Panc1 (cell line): ENCODE measurements around a stretch of chr16.

DNA sequence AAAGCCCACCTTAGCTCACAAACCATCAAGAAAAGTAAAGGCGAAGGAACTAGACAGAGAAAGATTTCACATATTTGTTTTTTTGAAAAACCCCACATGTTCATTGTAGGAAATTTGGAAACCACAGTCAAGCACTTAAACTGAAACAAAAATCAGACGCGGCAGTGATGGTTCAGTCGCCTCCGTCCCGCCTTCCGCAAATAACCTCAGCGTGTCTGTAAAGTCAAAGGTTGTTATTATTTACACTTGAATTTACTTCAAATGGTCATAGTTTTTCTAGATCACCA is 144.5 kb upstream of the FOXF1 start:
- RRBS, 2 experiments: no CpG with 5 or more reads among the region's 8 CpGs

DNA sequence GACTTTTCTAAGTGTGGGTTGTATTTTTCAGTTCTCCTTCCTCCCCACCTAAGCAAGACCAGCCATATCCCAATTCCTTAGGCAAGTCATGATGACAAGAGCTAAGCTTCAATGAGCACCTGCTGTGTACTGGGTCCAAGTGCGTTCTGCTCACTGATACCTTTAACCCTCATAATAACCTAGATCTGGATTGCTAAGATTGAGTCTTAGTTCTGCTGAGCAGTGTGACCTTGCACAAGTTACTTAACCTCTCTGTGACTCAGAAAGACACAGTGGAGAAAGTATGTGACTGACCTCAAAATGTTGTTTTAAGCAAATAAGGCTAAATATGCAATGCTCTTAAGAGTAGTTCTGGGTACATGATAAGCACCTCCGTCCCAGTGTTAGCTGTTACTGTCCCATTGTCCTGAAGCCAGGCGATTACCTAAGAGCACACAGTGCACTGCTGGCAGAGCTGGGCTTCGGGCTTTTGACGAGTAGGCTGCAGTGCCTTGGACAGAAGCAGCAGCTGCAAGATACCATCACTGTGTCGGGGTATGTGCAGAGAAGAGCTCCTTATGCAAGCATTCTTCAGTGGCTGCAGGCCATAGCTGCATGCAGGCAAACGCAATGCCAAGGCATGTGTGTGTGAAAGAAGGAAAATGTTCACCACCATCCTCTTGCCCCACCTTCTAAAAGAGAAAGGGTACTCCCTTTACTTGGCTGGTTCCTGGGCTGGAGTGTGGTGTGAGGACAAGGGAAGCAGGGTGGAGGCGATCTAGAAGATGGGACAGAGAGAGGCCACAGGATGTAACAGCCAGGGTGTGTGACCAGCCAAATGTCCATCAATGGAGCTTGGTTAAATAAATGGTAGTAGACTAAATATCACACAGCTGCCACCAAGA is 32.6 kb upstream of the FOXF1 start:
- RRBS, 2 experiments: no CpG with 5 or more reads among the region's 8 CpGs

DNA sequence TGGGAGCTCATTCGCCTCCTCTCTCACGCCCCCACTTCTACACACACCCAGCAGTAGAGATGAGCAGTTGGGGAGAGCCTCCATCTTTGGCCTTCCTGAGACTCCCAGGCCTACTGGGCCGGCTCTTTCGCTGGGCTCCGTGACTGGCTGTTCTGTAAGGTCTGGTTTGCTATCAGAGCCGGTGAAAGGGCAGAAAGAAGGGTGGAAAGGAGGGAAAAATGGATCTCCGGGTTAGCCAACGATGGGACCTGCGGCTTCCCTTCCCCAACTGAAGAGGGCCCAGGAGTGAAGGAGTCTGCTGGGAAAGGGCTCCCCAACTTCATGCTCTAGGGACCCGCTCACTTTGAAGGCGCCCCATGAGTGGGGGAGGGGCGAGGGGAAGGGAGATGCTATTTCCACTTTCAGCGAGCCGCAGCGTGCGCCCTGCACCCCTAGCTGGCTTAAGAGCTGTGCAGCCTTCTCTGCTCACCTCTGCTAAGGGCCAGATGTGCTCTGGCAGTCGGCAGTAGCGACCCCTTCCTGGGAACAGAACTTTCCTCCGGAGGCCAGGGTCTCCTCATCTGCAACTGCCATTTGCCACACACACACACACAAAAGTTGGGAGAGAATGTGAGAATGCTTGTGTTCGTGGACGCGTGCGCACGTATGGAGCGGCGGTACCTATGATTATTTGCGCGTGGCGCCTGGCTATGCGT is 3.0 kb upstream of the FOXF1 start:
- RRBS, 2 experiments: 27 to 36% methylated on average over 4 of the region's 30 CpGs

DNA sequence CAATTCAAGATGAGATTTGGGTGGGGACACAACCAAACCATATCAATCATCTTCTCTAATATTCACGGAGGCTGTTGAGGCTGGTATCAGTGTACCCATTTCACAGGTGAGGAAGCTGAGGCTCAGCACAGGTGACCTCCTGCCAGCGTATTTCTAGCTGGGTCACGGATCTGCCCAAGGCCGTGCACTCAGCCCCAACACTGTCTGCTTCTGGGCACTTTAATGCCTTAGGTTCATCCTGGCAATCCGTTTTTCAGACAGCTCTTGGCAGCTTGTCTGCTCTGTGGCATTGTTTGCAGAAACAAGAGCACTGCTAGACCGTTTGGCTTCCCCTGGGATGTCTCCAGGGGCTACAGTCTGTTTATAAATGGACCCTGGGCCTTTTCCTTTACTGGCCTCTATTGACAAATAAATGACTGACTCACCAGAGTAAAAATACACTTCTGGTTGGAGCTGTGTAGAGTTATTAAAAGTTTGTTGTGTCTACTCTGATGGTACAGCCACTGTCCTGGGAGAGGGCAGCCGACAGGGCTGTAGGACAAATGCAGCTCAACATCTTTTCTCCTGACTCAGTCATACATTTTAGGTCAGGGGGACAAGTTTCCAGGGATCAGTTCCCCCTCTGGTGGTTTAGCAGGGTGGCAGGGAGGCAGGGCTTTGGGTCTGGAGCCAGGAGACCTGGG is 29.8 kb downstream of the FOXL1 start:
- RRBS, 2 experiments: no CpG with 5 or more reads among the region's 7 CpGs

- RRBS, 2 experiments: no CpG with 5 or more reads among the region's 20 CpGs
These were observed 40.9 kb downstream of the FOXL1 start for GRCh38 chr16:86619196-86619766.

GRCh38 chr16:86734416-86735048 is 156.2 kb downstream of the FOXL1 start:
- RRBS, 2 experiments: no CpG with 5 or more reads among the region's 16 CpGs

- RRBS, 2 experiments: 11 to 12% methylated on average over 5 to 6 of the region's 30 CpGs
These were observed 163.2 kb downstream of the FOXL1 start for GRCh38 chr16:86741231-86742177.

DNA sequence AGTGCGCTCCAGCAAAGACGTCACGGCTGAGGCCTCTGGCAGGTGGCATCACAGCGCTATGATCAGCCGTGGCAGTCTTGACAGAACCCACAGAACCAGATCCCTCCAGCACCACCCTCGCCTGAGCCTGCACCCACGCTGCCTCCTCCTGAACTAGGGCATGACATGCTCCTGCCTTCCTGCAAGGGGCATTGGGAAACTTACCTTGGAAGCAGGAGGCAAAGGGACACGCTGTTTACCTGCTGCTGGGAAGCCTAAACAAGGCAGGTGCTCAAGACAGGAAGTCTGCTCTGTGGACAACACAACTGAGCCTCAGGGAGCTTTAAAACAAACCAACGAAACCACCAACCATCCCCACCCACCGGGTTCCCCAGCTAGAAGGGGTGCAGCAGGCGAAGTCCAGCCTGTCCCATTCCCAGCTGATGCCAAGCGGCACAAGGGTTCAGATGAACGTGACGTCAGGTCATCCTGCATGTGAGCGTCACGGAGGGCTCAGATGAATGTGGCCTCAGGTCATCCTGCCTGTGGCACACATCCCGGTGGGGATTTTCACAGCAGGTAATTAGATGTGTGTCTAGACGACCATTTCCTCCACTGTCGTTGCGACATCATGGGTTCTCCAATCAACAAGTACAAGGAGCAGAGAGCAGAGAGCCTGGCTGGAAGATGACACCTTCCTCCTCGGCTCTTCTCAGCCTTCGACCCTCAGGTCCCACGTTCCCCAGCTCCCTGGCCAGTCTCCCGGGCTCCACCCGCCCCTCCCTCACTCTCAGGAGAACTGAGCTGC is 246.3 kb downstream of the FOXL1 start:
- RRBS, 2 experiments: no CpG with 5 or more reads among the region's 25 CpGs

- RRBS, 2 experiments: no CpG with 5 or more reads among the region's 20 CpGs
These were observed 254.5 kb downstream of the C16orf95 start for GRCh38 chr16:87062553-87063255.

- RRBS, 2 experiments: 81 to 89% methylated on average over 4 of the region's 26 CpGs
These were observed 11.6 kb upstream of the C16orf95 start for GRCh38 chr16:87328455-87329467.

DNA sequence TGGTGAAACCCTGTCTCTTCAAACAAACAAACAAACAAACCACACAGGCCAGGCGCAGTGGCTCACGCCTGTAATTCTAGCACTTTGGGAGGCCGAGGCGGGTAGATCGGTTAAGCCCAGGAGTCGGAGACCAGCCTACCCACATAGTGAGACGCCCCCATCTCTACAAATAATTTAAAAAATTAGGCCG is 1.3 kb upstream of the FBXO31 start:
- RRBS, 2 experiments: no CpG with 5 or more reads among the region's 8 CpGs

DNA sequence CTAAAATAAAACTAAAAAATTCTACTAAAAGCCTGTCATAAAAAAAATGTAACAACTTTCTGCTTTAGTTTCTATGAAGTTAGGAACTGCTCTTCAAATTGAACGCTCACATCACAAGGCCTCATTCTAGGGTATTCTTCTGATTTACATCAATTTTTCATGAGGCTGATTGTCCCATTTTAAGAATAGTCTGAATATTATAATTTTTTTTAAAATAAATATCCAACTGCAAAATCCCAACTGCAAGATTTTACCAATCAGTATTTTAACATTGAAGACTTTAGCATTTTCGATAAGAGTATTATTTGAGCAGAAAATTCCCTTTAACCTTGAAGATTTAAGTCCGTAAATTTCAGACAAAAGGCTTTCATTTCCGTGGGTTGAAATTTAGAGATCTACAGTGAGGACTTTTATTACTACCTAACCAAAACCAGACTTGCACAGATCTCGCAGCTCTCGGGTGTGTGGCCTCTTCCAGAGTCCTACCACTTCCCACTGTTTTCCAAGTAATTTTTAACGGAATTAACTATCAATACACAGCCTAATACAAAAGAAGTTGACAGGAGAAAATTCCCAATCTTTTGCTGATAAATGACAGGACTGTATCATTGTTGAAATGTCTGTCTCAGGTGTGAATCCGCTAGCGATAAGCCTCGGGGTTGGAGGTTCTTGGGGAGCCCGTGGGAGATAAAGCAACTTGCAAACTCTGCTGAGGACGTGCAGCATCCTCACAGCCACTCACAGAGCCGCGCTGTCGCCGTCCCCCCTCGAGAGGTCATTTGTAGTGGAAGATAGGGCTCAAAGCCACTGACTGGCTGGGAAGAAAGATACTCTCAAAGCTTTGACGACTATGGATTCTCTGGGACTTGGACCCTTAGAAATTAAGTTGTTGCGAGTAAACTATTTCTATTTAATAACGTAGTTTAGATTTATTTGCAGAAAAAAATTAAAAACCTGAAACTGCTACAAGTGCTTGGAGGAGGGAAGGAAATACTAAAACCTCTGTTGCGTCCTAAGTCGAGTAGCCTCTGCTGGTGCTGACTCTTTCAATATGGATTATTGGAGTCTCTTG is 16.8 kb downstream of the MAP1LC3B start:
- RRBS, 2 experiments: no CpG with 5 or more reads among the region's 22 CpGs

GRCh38 chr16:87456898-87457499 is 35.8 kb downstream of the ZCCHC14 start:
- RRBS, 2 experiments: no CpG with 5 or more reads among the region's 5 CpGs

DNA sequence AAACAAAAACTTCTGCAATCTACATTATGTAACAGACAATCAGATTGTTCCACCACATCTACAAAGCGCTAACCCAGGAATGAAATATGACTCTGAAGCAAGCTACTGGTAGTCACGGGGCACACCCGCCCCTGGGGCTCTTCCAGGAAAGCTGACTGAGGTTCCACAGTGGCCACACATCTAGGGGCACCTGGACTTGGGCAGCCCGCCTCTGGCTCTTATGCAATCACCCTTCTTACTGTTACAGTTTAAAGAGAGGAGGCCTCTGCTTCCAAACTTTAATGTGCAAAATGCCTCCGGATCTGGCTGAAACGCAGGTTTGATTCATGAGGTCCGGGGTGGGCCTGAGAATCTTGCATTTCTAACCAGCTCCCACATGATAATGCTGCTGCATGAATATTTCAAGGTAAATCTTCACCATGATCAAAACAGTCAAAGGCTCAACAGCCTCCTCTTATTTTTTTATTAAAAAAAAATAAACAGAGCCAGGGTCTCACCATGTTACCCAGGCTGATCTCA is 27.4 kb downstream of the ZCCHC14 start:
- RRBS, 2 experiments: no CpG with 5 or more reads among the region's 7 CpGs

- RRBS, 2 experiments: no CpG with 5 or more reads among the region's 22 CpGs
These were observed 64.9 kb downstream of the KLHDC4 start for GRCh38 chr16:87700739-87701352.

- RRBS, 2 experiments: no CpG with 5 or more reads among the region's 16 CpGs
These were observed 59.4 kb downstream of the KLHDC4 start for GRCh38 chr16:87706377-87706768.

- RRBS, 2 experiments: 76 to 80% methylated on average over 3 of the region's 10 CpGs
These were observed 25.5 kb downstream of the KLHDC4 start for GRCh38 chr16:87740271-87740604.

DNA sequence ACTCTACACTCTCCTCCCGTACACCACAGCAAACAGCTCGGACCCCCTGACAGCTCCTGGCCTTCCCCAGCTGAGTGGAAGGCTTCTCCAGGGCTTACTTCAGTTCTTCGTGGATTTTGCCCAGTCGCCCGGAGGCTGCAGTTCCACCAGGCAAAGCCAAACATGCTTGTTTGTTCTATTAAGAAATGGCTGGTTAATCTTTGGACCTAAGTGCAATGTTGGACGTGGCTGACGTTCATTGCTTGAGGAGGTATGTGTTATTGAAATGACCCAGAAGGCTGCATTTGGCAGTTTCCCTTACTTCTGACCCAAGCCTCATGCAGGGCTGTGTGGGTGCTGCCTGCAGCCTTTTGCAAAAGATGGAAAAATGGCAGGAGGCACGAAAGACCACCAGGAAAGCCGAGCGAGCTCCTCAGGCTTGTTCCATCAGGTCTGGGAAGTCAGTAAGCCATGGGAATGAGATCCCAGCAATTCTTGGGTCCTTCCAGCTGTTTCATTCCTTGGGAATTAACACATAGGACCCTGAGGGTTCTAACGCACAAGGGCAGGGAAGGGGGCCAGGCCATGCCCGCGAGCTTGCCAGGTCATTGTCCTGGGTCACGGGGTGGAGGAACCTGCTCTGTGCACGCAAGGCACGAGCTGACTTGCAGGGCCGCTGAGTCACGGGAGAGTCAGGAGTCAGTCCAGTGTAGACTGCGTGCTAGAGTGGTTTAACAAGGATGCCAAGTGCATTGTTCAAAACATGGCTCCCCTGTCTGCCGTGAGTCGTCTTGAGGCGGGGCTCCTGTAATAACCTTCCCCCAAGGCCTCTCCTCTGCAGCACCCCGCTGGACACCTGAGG is 24.0 kb upstream of the KLHDC4 start:
- RRBS, 2 experiments: no CpG with 5 or more reads among the region's 23 CpGs

DNA sequence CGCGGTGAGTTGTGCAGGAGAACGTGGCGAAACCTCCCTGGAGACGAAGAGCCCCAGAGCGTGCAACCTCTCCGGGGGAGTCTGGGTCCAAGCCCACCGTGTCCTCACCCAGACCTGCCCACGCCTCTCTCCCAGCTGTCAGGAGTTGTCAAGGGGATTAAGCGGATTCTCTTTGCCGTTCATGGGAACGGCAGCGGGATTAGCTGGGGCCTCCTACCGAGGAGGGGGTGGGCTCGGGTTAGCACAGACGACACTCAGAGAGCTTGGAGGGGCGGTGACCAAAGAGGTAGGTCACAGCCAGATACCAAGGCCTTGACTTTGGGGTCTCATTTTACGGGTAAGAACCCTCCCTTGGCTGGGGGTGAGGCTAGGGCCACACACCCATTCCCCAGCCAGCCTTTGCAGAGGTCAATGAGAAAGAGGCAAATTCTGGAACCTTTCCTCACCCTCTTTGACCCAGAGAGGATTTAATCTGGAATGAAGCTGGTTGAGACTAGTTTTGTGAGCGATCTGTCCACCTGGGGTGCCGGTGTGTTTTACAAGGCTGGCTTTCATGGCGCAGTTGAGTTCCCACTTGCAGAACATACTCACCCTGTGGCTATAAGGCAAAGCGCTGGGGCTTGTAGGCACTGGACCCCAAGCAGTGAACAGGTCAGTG is 46.5 kb downstream of the SLC7A5 start:
- RRBS, 2 experiments: no CpG with 5 or more reads among the region's 22 CpGs

DNA sequence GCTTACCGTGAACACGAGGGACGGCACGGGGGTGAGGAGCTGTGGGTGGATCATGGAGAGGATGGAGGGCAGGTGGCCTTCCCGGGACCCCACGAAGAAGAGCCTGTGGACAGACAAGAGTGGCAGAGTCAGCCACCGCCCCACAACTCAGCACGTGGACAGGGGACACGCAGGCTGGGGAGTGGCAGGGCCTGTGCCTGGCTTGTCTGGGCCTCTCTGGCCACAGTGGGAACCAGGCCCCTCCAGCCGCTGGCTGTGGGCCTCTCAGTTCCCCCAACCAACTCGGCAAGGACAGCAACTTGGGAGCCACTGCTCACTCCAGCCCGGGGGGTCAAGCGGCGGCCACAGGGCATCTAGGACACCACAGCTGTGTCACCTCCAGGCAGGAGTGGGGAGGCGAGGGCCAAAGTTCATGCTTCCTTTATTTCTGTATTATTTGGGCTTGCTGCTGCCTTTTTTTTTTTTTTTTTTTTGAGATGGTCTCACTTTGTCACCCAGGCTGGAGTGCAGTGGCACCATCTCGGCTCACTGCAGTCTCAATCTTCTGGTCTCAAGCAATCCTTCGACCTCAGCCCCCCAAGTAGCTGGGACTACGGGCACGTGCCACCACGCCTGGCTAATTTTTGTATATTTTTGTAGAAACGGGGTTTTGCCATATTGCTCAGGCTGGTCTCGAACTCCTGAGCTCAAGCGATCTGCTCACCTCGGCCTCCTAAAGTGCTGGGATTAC is 31.3 kb downstream of the SLC7A5 start:
- RRBS, 2 experiments: 100% methylated on average over 1 of the region's 24 CpGs; no CpG with 5 or more reads in 1 of the 2 experiments